A375 (cell line): ENCODE data around the genes GAGE12E, DGKK, SSX7 and SSX2B.

- RAMPAGE, long total RNA = no peak
Observed at GRCh38 chrX:49138746-49140129, 15.7 kb upstream of the GPKOW start.

GRCh38 chrX:49271350-49271939 is 1.9 kb downstream of the PPP1R3F start:
- RAMPAGE, long total RNA = no peak

DNA sequence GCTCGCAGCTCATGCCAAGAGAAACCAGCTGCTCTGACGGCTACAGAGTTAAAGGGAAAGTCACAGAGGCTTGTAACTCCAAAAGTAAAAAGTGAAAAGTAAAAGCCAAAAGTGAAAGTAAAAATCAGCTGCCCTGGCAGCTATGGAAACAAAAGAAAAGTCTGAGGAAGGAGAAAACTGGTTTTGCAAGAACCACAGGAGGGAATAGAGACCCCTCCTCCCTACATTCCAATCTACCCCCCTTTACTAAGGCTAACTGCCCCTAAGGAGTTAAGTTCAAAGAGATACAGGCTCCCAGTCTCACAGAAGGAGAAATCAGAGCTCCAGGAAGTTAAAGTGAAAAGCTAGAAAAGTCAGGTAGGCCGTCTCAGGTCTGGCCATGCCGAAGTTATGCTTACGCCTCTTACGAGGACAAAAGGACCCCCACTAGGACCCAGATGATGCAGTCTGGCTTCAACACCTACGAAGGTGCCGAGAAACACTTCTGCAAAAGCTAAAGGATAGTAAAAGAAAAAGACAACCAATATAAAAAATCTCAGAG is 6.1 kb downstream of the GAGE10 start:
- RAMPAGE, long total RNA = no peak

GRCh38 chrX:49551016-49551586 is at the start of gene GAGE12E:
Gene GAGE12E (plus strand): TSS chrX:49551289.
- RAMPAGE, long total RNA = no peak

DNA sequence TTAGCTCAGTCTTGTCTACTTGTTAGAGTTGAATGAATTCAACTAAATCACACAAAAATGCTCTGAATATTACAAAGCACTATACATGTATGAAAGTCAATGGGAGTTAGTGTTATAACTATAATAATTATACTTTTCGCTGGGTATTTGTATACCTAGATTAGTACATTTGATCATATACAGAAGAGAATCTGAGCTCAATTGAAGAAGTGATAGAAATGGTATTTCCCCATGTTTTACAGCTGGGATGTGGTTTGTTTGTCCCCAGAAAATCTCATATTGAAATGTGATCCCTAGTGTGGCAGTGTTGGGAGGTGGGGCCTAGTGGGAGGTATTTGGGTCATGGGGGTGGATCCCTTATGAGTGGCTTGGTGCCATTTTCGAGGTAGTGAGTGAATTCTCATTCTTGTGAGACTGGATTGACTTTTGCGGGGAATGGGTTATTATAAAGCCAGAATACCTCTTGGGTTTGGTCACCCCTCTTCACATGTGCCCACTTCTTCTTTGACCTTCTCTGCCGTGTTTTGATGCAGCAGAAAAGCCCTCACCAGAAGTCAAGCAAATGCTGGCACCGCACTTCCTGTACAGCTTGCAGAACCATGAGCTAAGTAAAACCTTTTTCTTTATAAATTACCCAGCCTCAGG is 29.6 kb upstream of the PAGE1 start:
- RAMPAGE, long total RNA = no peak

GRCh38 chrX:49881254-49881643 is 2.0 kb downstream of the USP27X start:
- RAMPAGE, long total RNA = no peak

- RAMPAGE, long total RNA = no peak
Observed at GRCh38 chrX:50470752-50471339, at the start of gene DGKK. Gene DGKK (minus strand): TSS chrX:50470825.

DNA sequence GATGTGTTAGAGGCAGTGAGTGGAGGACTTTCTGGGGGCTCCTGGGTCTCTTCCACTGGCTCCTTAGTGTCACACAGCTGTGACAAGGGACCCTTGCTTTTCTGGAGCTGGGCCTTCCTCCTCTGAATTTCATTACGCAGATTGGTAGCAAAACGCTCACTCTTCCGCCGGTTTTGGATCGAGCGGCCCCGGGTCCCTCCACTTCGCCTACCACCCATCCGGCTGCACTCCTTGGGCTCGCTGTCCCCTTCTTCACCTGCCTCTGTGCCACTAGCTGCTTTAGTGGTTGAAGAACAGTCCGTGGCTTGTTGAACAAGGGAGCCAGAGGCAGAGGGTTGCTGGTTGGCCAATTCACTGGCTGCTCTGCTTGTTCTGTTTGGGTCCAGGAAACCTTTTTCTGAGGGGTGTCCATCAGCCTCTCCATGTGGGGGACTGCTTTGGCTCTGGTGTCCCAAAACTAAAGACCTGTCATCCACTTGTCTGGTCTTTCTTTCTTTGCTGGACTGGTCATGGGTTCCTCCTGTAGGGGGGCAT is 163.6 kb upstream of the DGKK start:
- RAMPAGE, long total RNA = no peak

DNA sequence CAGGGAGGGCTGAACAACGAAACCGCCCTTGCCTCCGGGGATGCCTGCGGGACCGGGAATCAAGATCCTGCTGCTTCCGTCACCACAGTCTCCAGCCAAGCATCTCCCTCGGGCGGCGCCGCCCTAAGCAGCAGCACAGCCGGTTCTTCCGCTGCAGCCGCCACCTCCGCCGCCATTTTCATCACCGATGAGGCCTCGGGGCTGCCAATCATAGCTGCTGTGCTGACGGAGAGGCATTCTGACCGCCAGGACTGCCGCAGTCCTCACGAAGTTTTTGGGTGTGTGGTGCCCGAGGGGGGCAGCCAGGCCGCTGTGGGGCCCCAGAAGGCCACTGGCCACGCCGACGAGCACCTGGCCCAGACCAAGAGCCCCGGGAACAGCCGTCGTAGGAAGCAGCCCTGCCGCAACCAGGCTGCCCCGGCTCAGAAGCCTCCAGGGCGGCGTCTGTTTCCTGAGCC is 352 bp downstream of the EZHIP start:
- RAMPAGE, long total RNA = no peak

DNA sequence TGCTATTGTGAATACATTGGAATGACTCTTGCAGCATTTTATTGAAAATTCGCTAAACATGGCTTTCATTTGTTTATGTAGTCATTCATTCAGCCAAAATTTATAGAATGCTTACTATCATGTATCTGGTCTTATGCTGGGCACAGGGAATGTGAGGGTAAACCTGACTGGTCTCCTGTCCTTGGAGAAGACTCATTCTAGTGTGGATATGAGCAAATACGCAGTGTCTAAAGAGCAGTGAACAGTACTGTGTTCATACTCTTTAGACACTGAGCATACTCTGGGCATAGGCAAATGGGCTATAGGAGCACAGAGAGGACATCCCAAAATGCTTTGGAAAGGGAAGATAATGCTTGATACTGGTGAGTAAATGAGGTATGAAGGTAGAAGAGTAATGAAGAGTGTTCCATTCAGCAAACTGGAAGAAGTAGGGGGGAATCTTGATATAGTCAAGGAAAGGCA is 67.2 kb downstream of the GSPT2 start:
- RAMPAGE, long total RNA = no peak

GRCh38 chrX:52654871-52655219 is at the start of gene SSX7:
Gene SSX7 (minus strand): TSS chrX:52654900.
- RAMPAGE, long total RNA = no peak

GRCh38 chrX:52750963-52751537 is at the start of gene SSX2B:
Gene SSX2B (plus strand): TSS chrX:52751252.
- RAMPAGE, long total RNA = no peak

DNA sequence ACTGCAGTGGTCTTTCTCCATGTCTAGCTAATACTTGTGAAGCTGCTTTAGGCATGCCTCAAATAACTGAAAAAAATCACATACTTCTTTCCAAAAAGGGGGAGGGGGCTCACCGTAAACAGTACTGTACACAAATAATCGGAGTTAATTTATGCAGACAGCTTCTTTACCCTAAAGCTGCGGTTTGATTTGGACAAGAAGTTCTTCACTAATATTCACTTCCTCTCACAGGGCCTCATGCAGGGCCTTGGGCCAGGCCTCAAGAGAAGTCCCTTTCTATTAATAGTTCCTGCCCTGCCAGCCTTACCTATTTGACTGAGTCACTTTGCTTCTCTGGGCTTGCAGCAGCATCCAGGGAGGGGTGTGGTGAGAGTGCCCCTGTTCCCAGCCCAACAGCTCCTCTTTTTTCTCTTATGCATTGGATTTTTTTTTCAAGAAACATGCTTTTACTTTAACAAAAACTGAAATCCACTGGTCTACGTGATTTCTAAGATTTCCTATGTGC is 26.6 kb downstream of the FAM156B start:
- RAMPAGE, long total RNA = no peak

GRCh38 chrX:52995116-52996274 is 37.2 kb upstream of the FAM156A start:
- RAMPAGE, long total RNA = no peak

GRCh38 chrX:53083345-53083691 is 1.2 kb downstream of the TSPYL2 start:
- RAMPAGE, long total RNA = no peak

- RAMPAGE, long total RNA = no peak
Observed at GRCh38 chrX:53083692-53083913, 1.4 kb downstream of the TSPYL2 start.

DNA sequence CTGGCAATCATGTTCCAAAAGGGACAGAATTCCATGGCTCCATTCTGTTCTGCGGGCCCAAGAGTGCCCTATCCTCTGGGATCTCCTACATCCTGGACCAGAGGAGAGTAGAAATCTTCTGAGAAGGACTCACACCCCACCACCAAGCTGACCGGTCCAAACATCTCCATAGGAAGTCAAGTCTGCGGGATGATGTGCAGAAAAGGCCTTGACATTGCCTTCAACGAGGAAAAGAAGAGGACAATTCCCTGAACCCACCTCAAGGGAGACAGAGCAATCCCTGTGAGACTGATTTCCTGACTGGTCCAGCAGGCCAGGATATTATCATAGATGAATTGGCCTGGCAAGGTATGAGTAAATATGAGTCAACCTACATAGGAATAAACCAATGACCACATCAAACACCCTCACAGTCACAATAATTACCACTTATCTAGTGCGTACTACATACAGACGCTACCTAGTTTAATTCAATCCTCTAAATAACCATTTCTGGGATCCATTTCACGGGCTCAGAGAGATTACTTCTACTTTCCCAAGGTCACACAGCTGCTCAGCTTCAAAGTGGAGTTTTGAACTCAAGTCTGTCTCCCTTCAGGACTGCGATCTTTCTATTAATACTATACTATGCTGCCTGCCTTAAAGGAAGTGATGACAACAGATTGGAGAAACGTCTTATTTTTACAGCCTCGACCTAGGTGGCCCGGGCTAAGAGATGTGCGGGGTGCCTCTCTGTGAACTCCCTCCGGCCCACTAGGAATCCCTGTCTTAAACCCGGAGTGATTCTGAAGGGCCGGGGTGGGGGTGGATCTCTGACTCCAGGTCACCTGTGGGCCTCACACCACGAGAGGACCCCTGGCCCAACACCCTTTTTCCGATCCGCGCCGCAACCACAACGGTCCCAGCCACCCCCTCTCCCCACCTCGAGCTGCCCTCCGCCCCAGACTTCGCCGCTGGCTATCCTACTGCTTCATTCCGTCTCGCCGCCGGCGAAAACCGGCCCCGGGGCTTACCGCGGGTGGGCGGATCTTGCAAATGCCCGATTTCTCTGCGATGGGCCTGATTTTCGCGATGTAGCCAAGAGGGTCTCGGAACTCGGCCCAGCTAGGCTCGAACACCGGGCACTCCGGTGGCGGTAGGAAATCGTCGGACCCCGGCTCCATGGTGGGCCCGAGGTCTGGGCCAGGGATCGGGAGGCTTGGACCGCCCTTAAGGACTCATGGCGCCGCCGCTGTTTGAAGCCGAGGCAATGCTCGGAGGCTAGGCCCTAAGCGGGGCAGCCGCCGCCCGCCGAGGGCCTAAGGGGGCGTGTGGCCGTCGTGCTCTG is 817 bp downstream of the KDM5C start:
- RAMPAGE, long total RNA = no peak

DNA sequence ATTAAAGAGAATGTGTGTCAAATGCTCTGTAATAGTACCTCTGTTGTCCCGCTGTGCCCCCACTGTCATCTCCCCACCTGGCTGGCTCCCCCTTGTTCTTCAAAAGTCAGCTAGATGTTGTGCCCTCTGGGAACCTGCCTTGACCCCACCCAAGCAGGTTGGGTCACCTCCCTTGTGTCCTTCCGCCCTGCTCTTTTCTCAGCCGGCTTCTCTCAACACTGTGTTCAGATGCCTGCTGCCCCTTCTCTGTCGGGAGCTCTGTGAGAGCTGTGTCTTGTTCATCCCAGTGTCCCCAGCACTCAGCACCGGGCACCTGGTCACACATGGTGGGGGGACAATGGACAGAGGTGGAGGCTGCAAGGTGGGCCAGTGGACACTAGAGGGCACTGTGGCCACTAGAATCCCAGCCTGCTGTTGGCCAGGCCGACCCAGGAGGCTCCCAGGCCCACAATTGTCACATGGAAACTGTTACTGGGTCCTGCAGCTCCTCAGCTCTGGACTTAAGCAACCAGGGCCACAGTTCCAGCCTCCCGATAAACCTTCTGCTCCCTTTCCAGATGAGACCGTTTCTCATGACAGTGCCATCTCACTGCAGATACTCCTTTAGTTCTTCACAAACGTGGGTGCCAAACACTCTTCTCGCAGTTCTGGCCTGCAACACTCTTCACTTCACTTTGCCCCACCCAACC is 36.6 kb downstream of the IQSEC2 start:
- RAMPAGE, long total RNA = no peak

- RAMPAGE, long total RNA = no peak
Observed at GRCh38 chrX:53405744-53406166, 16.7 kb downstream of the SMC1A start.

- RAMPAGE, long total RNA = no peak
Observed at GRCh38 chrX:53713798-53714409, 27.4 kb upstream of the HUWE1 start.